SP-49 (cell line): Measurements from ENCODE around the genes AHR, SNX13 and TWIST1.

- PRO-cap = no peak
These were observed 21.4 kb downstream of the BZW2 start for GRCh38 chr7:16667287-16667878.

GRCh38 chr7:16803821-16804234 is 971 bp downstream of the AGR2 start:
- PRO-cap = no peak

DNA sequence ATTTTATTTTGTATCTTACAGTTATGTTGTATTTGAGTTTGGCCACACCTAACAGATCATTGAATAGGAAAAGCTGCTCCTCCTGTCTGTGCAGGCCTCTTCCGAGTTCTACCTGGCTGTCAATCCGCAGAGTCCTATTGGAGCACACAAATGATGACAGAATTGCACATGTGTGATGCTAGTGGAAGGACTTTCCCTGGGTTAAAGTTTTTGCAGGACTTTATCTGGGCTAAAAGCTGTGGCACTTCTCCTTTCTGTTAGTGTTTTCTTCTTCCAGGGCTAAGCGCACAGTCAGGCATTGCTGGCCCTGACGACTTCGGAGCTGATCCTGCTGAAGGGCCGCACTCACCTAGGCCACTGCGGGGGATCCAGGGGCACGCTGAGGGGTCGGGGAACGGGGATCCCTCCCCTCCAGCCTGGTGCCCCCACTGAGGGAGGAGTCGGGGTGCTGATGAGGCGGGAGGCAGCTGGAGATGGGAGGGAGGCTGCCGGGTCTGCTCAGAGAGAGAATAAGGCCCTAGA is 31.2 kb downstream of the AGR3 start:
- PRO-cap = no peak

DNA sequence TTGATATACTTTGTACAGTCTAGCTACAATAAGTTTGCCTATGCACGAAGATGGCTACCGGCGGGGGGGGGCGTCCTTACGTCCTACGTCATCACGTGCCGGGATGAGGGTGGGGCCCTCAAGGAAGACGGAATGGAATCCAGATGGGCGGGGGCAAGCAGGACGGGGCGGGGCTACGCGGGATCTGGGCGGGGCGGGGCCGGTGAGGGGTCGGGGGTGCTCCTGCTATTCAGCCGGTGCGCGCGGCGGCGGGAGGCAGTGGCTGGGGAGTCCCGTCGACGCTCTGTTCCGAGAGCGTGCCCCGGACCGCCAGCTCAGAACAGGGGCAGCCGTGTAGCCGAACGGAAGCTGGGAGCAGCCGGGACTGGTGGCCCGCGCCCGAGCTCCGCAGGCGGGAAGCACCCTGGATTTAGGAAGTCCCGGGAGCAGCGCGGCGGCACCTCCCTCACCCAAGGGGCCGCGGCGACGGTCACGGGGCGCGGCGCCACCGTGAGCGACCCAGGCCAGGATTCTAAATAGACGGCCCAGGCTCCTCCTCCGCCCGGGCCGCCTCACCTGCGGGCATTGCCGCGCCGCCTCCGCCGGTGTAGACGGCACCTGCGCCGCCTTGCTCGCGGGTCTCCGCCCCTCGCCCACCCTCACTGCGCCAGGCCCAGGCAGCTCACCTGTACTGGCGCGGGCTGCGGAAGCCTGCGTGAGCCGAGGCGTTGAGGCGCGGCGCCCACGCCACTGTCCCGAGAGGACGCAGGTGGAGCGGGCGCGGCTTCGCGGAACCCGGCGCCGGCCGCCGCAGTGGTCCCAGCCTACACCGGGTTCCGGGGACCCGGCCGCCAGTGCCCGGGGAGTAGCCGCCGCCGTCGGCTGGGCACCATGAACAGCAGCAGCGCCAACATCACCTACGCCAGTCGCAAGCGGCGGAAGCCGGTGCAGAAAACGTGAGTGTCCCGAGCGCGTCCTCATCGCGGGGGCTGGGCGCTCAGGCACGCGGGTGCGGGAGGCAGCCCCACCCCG is at the start of gene AHR:
TSS of gene AHR (plus strand) at position 258 of the 1,011 bp plus-strand sequence.
- PRO-cap = unidirectional peak, plus-strand start at position 258 of the sequence

- PRO-cap = no peak
These were observed 31.2 kb downstream of the AHR start for GRCh38 chr7:17329336-17330277.

GRCh38 chr7:17338942-17339826 is 40.7 kb downstream of the AHR start:
- PRO-cap = no peak

- PRO-cap = no peak
These were observed 107.4 kb downstream of the AHR start for GRCh38 chr7:17405745-17406381.

DNA sequence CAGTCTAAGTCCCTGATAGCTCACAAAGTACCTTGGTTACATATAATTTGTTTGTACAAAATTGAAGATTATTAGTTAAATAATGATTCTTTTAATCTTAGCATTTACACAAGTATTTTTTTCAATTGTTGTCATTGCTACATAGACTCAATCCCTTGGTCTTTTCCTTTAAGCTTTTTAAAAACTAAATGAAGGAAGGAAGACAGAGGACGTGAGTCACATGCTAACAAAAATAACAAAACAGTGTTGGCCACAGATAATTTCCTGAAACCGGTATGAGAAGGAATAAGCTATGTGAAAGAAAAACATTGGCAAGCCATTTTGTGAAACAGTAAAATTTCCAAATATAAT is 222.9 kb downstream of the AHR start:
- PRO-cap = no peak

DNA sequence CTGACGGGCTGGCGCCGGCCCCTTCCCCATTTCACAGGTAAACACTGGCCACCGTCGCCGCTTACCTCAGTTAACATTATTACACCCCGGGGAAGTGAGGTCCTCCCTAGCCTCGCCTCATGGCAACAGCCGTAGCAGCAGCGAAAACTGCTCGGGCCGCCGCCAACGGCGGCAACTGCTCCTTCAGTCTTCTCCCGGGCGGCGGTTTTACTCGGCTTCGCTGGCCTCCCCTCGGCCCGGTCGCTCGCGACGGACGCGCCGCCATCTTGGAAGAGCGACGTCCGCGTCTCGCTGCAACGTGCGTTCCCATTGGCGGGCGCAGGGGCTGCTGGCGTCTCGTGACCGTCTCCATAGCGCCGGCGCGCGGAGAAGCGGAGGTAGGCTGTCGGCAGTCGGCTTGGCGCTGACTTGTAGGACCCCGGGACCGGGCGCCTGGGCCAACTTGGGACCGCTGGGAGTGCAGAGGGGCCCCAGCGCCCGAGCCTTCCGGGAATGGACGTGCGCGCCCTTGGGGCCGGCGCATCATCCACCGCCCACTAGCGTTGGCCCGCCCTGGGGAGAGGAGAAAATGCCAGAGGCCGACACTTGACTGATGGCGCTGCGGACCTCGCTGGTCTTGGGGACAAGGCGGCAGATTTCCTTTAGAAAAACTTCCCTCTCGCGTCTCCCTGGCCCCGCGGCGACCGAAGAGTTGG is at the start of gene SNX13:
TSS of gene SNX13 (minus strand) at position 276 of the 695 bp plus-strand sequence.
- PRO-cap = bidirectional peak, plus-strand start at position 584 of the sequence, minus-strand start at position 268 of the sequence

DNA sequence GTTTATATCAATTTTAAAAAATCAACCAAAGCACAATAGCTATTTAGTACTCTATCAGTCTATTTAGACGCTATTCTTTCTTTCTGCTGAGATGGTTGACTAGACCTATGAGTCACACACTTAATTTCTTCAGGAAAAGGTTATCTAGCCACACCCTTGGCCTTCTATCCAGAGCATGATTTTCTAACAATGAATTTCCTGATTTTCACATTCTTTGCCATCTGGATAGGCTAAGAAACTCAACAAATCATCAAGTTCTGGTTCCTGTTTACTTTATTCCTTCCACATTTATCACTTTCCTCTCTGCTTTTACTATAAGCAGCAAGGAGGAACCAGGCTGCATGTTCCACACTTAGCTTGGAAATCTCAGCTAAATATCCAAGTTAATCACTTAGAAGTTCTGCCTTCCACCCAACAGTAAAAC is 8.1 kb downstream of the PRPS1L1 start:
- PRO-cap = no peak

- PRO-cap = no peak
These were observed 10.7 kb upstream of the PRPS1L1 start for GRCh38 chr7:18038338-18038787.

DNA sequence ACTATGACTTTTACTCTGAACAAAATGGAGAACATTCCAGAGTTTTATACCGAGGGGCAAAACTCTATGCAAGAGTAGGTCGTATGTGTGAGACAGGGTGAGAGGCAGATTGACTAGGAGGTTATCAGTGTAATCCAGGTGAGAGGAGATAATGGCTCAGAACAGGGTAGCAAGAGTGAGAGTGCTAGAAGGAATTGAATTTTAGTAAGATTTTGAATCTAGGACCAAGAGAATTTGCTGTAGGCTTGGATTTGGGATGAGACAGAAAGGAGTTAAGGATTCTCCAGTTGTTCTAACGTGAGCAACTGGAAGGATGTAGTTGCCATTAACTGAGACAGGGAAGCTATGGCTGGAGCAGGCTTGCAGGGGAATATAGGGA is 219.0 kb upstream of the PRPS1L1 start:
- PRO-cap = no peak

DNA sequence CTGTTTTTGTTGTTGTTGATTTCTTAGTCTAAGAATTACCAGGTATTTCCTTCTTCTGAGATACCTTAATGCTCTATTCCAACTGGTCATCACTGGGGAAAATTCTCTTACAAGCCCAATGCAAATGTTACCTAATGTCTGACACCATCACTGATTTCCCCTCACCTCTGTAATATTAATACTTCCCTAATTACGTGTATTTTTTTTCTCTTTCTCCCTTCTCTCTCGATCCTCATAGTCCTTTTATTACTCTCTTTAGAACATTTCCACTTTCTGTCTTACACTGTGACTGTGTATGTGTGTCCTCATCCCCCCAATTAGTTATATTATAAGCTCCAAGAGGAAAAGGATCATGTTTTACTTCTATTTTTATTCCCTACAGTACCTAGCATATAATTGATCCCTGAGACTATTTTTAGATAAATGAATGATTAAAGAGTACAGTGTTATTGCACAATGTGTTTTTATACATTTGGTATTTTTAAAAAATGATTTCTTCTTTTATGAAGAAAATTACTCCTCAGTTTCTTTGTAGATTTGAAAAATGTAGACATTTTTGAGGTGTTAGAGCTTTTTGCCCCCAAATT is 14.1 kb downstream of the HDAC9 start:
- PRO-cap = no peak

GRCh38 chr7:19117160-19118078 is at the start of gene TWIST1:
Gene TWIST1, minus strand, starts transcription at chr7:19117636.
- PRO-cap = no peak

DNA sequence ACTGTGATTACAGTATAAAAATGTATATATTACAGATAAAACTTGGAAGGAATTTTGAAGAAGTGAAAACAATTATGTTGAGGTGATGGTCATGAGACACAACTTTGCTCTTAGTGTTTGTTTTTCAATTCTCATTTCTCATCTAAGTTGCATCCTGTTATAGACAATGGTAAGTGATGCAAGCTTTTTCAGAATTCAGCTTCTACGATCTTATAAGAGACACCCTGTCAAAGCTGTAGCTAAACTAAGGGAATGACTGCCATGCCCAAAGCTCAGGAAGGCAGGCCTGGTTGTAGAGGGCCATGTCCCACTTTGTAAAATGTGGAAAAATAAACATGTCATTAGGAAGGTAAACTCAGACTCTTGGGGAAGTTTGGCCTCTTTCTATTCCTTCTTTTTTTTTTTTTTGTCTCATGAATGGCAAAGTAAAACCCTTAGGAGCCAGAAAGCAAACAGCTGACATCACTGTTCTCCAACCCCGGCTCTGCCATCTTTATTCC is 23.7 kb downstream of the MACC1 start:
- PRO-cap = no peak

- PRO-cap = no peak
These were observed 3.9 kb upstream of the MACC1 start for GRCh38 chr7:20220819-20221688.

DNA sequence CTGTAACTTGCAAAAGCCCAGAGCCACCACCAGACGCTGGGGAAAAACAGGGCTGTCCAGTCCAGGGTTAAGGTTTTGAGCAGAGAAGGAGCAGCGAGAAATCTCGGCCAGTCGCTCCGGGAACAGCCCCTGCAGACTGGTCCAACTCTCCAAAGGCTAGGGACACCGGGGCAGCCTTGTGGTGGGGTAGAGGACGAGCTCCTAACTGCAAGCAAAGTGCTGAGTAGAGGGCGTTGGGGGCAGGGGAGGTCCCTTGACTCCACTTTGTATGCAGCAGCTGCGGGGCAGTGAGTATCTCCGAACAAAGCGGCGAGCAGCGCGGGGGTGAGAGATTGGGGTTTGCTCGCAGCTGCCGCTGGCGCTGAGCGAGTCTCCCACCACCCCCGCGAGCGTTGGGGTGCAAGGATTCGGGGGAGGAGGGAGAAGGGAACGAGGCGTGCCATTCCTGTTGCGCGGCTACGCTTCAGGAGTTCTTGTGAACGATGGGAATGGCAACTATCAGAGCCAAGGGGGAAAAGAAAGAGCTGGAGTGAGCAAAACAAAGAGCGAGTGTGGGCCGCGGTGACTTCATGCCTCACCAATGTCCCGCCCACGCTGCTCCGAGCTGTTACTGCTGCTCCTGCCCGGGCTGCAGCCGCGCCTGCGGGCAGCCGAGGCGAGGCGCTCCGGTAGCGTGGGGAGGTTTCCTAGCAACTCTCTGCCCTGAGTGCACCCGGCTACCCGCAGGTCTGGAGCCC is 449 bp upstream of the ITGB8 start:
- PRO-cap = unidirectional peak, plus-strand start at position 304 of the sequence; unidirectional peak, minus-strand start at position 601 of the sequence

GRCh38 chr7:21344784-21345453 is 83.0 kb upstream of the SP4 start:
- PRO-cap = no peak

- PRO-cap = no peak
These were observed 62.1 kb downstream of the DNAH11 start for GRCh38 chr7:21604809-21605422.

DNA sequence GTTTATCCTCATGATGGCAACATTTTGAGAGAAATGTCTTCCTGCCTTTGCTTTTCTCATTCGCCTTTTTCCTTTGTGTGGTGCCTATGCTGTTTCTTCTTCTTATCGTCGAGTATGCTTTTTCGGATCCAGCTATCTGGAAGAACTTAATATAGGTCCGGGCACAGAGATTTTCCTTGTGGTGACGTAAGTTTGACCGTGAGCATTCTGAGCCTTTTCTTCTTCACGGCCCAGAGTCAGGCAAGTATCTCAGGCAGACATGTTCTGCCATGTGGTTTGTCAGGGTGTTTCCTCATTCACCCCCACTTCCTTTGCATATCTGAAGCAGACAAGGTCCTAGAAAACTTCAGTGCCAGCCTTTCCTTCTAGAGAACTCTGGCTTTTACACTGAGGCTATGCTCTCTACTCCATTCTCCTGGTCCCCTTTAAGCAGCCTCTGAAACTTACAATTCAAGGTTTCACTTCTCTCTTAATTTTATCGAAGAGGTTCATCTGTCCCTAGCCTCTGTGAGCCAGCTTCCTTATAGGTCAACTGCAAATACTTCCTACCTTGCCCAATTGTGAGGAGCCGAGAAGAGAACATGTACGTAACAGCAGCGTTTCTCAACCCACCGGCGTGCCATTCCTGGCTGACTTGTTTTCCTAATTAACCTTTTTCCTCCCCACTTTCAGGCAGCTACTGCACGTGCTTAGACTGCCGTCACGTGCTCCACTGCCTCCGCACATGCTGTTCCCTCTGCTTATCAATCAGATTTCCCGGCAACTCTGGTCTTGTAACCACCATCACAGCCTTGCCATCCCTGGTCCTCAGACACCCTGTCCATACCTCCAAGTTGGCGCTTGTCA is 47.3 kb downstream of the CDCA7L start:
- PRO-cap = unidirectional peak, minus-strand start at position 438 of the sequence